AG10803 (cell line): ENCODE data around the genes CD300LG, PPY and DBF4B.

GRCh38 chr17:43477892-43478345, 5.9 kb upstream of the DHX8 start:
- RRBS, result no CpG with 5 or more reads among the region's 6 CpGs

GRCh38 chr17:43758883-43759134, 218 bp upstream of the SOST start:
- RRBS, result 77% methylated on average over 3 of the region's 7 CpGs

DNA sequence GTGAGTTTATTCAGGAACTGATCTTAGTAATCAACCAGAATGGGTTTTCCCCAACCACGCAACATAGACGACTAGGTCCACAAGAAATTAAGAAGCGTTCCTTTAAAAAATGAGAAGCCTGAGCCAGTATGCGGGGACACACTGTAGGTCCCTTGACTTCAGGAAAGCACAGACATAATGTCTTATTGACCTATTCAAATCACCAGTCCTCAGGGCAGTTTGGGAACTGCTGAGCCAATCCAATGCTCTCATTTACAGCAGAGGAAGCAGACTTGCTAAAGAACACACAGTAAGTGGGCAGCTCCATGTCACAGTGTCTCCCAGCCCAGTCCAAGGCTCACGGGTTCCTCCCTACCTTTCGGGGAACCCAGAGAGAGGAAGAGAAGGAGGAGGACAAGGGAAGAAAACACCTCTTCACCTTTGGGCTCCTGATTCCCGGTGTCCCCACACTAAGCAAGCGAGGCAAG, 2.2 kb downstream of the MPP3 start:
- RRBS, result no CpG with 5 or more reads among the region's 8 CpGs

DNA sequence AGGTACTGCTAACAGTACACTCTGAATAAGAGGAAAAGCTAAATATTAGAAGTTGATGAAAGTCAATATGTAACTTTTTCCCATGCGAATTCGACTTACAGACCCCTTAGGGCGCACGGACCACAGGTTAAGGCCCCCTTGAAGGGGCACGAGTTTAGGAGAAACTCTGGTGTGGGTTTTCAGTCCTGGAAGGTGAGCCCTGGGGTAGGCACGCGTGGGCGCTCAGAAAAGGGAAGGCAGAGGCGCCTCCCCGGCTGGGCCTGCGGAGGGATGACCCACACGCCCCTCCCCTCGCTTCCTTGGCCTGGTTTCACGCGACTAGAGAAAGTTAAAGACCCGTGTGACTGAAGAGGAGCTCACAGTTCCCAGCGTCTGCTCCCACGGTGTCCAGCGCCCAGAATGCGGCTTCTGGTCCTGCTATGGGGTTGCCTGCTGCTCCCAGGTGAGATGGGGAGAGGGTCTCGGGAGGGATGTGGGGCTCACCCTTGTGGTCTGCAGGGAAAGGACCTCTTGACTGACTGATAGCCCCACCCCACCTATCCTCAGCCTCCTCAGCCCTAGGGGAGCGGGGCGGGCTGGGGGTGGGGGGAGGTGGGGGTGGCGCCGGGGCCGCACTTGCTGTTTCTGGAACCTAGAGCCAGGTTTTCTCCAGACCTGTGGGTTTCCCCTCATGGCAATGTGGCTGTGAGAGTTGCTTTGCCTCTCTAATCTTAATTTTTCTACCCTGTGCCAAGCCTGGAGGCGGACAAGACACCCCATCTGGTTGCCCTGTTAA, at the start of gene CD300LG:
Gene CD300LG, plus strand, starts transcription at position 359 of the 775 bp plus-strand sequence.
- RRBS, result no CpG with 5 or more reads among the region's 27 CpGs

GRCh38 chr17:43858331-43858907, 11.4 kb downstream of the CD300LG start:
- RRBS, result 35% methylated on average over 4 of the region's 8 CpGs

DNA sequence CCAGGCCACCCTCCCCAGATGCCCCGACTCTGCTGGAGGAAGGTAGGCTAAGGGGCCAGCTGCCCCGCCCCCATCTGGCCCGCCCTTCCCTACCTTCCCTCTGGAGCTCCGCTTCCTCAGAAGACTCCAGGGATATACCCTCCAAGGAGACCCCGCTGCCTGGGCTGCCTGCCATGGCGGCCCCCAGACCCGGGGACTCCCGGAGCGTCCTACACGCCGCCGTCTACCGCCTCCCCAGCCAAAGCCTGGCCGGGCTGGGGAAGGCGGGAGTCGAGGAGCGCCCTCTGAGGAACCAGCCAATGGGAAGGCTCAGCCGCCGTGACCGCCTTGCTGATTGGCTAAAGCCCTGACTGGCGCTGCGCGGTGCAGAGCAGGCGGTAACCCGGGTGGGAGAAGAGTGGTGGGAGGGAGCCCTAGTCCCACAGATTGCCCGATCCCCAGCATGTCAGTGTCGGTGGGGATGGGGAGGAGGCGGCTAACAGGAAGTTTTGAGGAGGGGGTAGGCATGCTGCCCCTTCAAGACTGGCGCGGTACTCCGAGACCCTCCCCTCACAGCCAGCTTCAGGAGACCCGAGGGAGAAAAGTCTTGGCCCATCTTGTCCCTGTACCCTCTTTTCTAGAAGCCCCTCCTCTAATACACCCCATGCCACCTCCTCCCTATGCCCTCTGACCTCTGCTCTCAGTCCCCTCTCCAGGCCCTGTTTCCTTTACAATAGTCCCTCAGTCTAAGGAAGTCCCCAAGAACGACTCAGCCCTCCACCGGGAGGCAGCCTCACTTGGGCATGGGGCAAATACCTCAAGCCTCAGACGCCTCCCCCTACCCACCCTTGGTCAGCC, 6.7 kb downstream of the MPP2 start:
- RRBS, result 1% methylated on average over 7 of the region's 35 CpGs

DNA sequence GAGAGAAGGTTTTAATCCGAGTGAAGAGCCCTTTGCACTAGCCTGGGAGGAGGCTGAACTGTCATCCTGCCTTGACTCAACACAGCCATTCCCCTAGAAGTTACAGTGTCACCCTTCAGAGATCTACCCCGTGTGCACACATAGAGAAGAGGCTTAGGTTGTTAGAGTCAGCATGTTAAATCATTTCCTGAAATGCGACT, 14.4 kb downstream of the PPY start:
- RRBS, result no CpG with 5 or more reads among the region's 3 CpGs

DNA sequence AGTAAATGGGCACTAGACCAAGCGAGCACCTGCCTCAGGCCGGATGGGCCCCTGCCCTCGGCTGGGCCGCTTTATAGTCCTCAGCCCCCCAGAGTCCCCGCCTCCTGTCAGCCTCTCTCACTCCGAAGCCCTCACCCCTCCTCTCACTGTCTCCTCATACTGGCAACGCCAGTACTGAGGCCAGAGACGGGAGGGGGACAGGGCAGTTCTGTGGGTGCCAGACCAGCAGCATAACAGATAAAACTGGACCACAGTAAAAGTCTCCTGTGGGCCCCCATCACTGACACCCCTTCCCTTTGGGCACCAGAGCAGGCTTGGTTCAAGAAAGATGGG, at the start of gene PPY:
Gene PPY, minus strand, starts transcription at position 45 of the 333 bp plus-strand sequence.
- RRBS, result 100% methylated on average over 1 of the region's 8 CpGs

- RRBS, result no CpG with 5 or more reads among the region's 19 CpGs
These were observed 4.3 kb downstream of the G6PC3 start for GRCh38 chr17:44074585-44075479.

- RRBS, result no CpG with 5 or more reads among the region's 17 CpGs
These were observed 14.6 kb downstream of the HDAC5 start for GRCh38 chr17:44108633-44109508.

- RRBS, result 2% methylated on average over 17 of the region's 30 CpGs
These were observed 1.2 kb downstream of the ATXN7L3 start for GRCh38 chr17:44198202-44199143.

DNA sequence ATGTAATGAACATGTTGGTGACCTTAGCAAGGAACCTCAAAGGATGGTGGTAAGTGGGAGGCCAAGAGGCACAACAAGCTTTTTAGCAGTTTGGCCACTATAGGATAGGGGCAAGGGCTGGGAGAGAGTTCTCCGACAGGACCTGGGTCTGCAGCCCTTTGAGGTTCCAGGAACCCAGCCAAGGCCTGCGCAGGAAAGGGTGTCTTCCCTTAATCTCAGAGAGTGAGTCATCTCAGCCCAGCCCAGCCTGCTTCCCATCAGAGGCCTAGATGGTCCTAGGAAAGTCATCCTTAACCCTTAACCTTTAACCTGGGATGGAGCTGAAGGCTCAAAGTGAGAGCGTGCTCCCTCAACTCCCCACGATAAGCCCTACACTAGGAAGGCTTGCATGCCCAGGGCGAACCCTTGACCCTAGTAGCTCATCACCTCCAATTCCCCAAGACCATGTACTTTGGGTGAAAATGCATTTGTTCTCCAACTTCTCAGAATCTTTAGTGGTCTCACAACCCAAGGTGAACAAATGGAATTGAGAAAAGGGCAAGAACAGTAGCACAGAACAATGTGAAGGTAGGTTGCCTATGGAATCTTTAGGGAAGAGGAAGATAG, 4.7 kb upstream of the ATXN7L3 start:
- RRBS, result no CpG with 5 or more reads among the region's 5 CpGs

- RRBS, result 3% methylated on average over 29 of the region's 63 CpGs
These were observed 1.9 kb upstream of the UBTF start for GRCh38 chr17:44221177-44222021.

DNA sequence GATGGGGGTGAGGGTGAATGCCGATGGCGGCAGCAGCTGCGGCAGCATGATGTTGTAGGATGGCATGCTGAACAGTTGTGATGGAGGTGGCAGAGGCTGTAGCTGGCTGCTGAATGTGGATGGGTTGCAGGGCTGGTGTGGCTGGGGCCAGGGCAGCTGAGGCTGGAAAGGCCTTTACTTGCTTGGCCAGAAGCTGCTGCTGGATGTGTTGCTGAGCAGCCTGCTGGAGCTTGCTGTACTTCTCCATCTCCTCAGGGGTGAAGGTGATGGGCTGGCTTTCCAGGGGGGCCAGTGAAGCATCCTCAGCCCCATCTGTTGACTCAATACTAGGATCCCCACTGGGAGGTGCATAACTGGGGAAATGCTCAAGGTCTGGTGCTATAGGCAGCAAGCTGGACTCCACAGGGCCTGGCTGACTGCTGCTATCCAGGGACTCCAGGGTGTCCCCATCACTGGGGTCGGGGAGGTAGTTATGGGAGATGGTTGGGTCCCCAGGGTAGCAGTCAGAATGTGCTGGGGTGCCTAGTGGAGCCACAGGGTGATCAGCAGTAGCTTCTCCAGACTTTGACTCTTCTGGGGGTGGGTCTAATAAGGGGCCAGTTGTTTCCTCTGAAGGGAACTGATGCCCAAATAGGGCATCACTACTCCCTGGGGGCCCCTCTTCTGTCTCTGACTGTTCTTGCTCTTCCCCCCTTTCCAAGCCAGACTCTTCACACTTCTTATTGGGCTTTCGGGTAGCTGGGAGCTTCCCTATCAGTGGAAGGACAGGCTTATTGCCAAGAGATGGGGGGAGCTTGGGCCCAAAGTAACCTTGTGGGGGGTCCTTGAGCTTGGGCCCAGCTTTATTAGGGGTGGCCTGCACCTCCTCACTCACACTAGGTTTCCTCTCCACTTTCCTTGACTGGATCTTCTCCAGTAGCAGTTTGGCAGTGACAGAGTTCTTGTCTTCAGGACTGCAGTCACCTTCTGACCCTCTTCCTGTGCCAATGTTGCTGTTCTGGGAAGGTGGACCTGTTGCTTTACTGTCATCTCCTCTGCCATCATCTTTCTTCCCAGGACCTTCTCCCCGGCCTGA, 8.8 kb upstream of the ITGA2B start:
- RRBS, result no CpG with 5 or more reads among the region's 6 CpGs

DNA sequence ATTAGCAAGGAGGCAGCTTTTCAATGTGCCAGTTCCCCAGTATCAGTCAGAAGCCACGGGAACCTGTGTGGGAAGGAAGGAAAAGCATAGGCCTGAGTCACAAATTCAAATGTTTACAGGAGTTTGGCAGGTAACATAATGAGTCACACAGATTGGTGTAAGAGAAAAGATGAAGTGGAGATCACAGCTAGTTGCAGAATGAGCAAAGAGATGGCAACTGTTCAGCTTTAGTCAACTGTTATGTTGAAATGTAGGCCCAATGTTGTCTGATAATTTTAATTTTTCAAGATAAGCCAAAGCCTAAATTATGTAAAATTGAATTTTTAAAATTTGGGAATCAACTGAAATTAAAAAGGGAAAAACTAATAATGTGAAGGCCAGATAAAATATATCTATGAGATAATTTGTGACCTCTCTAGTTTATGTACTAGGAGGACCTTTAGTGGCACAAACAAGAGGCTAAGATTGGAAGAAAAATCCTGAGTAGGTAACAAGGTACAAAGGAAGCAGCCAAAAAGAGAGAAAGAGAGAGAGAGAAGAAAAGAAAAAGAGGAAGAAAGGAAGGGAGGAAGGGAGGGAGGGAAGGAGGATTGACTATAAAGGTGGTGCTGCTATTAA, 28.3 kb upstream of the ITGA2B start:
- RRBS, result no CpG with 5 or more reads among the region's 1 CpG

DNA sequence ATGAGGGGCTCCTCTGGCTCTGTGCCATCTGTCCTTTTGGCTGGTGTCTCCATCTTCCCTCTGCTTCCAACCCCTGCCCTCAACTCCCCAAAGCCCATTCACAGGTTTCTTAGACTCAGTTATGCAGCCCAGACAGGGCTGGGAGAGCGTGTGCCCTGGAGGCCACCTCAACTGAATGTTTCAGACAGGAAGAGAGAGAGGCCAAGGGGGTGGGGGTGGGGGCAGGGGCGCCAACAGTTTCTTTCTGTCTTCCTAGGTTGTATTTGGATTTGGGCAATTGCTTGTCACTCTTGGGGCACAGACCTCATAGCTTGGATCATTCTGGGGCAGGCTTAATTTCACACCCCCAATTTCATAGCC, 14.9 kb upstream of the FZD2 start:
- RRBS, result no CpG with 5 or more reads among the region's 2 CpGs

- RRBS, result no CpG with 5 or more reads among the region's 6 CpGs
These were observed 799 bp downstream of the CCDC43 start for GRCh38 chr17:44688724-44689229.

- RRBS, result no CpG with 5 or more reads among the region's 39 CpGs
These were observed at the start of gene DBF4B for GRCh38 chr17:44708326-44709049. Gene DBF4B (plus strand): TSS chr17:44708665.

DNA sequence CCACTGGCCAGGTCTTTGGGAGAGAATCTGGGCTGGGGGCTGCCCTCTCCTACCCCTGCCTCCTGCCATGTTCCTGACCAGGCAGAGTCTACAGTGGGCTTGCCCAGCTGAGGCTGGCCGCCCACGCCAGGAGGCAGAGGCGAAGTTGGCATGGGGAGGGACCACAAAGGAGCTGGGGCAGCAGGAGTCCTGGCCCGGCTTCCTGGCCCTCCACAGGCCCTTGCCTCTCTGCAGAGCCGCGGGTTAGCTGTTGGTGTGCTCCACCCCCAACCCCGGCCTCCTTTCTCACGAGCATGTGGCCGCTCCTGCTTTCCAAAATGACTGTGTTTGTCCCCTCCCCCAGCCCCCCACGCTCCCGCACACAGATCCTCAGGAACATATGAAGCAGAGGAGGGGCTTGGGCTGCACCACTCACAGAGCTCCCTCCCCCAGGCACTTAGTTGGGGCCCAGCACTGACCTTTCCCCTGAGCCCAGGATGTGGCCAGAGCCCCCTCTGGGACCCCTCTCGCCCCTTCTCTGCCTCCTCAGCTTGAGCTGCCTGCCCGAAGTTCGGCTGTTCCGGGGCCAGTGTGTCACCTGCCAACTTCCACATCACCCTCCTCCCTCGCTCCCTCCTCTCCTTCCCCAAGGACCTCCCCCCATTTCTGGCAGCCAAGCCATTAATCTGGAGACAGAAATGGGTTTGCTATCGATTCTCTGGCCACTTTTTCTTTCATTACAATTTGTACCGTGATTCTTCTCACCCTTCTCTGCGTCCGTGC, 9.1 kb upstream of the ADAM11 start:
- RRBS, result 43% methylated on average over 3 of the region's 20 CpGs